Pulmonary lymph node (tissue), 1 donor: ENCODE measurements around the genes SEMA6D and MYEF2.

GRCh38 chr15:45154977-45156045, 25.5 kb downstream of the DUOX1 start:
- PRO-cap = no peak

- PRO-cap = no peak
Observed at GRCh38 chr15:45314435-45314943, 62.5 kb downstream of the SLC28A2 start.

DNA sequence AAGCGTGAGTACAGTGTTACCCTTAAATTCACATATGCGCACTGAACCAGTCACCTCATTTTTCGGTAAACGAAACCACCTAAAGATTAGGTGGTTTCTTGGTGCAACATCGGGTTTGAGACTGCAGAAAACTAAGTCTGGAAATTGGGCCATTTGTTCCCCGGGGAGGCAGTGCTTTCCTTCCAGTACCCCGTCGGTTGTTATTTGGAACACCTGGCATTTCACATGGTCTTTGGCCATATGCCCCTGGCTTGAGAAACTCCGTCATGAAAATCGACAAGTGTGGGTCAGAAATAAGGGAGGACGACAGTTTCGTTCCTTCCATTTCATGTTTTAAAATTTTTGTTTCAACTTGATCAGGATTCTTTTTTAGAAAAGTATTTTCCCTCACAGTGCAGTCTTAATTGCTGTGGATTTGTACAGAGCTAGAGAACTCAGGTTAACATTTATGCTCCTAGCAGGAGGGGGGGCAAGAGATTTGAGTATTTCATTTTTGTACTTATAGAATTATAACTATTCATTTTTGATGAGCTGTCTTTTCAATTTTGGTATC, 619 bp upstream of the GATM start:
- PRO-cap = no peak

DNA sequence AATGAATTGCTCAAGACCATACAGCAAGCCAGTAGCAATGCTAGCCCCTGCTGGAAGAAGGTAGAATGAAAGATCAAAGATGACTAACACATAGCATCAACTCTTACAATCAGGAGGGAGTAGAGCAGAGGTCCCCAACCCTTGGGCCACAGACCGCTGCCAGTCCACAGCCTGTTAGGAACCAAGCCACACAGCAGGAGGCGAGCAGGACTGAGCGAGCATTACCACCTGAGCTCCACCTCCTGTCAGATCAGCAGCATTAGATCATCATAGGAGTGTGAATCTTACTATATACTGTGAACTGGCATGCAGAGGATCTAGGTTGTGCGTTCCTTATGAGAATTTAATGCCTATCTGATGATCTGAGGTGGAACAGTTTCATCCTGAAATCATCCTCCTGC, 8.2 kb upstream of the SPATA5L1 start:
- PRO-cap = no peak

- PRO-cap = no peak
Observed at GRCh38 chr15:45441549-45442154, 11.2 kb downstream of the C15orf48 start.

DNA sequence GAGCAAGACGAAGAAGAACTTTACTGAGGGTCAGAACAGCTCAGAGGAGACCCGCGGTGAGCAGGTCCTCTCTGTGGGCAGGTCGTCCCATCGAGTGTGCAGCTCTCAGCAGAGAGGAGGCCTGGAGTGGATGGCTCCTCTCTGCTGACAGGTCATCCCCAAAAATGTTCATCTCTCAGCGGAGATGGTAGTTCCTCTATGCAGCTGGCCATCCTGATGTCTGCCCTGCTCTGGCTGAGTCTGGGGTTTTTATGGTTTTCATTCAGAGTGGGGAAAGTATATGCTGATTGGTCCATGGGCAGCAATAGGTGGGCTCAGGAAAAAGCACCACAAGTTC, 13.4 kb upstream of the BLOC1S6 start:
- PRO-cap = no peak

DNA sequence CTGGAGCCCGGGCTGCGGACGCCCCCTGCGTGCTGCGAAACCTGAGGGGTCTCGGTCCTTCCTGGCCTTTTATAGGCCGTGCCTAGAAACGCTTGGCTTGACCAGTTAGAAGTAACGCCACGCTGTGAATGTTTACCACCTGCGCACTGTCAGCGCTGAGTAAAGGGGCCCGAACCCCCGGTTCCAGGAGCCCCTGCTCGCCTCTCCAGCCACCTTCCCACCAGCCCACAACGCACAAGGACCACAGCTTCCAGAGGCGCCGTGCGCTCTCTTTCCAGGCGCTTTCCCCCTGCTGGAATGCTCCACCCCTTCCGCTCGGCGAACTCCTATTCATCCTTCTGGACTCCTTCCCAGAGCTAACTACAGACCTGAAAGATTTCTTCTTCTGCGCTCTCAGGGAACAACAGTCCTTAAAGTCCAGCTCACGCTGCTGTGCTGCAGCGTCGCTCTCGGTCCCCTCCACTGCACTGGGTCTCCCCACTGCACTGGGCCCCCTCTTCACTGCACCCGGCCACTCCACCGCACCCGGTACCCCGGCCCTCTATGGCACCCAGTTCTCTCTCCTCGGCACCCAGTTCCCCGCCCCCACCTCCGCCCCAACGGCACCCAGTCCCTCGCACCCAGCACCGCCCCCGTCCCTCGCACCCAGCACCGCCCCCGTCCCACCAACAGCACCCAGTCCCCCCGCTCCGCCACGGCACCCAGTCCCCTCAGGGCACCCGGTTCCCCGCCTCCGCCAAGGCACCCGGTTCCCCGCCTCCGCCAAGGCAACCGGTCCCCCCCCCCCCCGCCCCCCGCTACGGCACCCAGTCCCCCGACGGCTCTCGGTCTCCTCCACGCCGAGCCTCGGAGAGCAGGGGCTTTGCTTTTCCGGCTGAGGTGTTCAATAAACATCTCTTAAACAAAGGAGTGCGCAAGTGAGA, 69.8 kb downstream of the SQOR start:
- PRO-cap = no peak

DNA sequence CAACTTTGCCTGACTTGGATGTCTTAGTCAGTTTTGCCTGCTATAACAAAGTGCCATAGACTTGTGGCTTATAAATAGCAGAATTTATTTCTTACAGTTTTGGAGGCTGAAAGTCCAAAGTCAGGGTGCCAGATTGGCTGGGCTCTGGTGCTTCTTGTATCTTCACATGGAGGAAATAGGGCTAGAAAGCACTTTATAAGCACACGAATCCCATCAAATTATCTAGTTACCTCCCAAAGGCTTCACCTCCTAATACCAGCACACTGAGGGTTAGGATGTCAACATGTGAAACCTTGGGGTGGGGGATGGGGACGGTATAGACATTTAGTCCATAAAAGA, 116.8 kb downstream of the SQOR start:
- PRO-cap = no peak

DNA sequence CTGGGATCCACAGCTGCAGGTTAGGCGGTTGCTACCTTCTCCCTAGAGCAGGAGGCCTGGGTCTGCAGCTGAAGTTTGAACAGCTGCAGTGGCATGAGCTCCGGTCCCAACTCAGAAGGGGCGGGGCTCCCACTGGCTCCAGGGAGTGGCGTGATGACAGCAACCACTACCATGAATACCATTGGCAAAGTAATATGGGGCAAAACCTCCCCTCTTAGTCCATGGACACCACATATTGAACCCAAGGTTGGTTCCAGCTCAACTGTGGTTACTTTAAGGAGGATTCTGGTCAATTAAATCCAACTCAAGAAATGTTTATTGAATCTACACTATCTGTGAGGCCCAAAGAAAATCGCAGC, 195.0 kb downstream of the SQOR start:
- PRO-cap = no peak

GRCh38 chr15:46526448-46526756, 891.6 kb downstream of the SQOR start:
- PRO-cap = no peak

GRCh38 chr15:46969878-46970286, 747.4 kb upstream of the SEMA6D start:
- PRO-cap = no peak

DNA sequence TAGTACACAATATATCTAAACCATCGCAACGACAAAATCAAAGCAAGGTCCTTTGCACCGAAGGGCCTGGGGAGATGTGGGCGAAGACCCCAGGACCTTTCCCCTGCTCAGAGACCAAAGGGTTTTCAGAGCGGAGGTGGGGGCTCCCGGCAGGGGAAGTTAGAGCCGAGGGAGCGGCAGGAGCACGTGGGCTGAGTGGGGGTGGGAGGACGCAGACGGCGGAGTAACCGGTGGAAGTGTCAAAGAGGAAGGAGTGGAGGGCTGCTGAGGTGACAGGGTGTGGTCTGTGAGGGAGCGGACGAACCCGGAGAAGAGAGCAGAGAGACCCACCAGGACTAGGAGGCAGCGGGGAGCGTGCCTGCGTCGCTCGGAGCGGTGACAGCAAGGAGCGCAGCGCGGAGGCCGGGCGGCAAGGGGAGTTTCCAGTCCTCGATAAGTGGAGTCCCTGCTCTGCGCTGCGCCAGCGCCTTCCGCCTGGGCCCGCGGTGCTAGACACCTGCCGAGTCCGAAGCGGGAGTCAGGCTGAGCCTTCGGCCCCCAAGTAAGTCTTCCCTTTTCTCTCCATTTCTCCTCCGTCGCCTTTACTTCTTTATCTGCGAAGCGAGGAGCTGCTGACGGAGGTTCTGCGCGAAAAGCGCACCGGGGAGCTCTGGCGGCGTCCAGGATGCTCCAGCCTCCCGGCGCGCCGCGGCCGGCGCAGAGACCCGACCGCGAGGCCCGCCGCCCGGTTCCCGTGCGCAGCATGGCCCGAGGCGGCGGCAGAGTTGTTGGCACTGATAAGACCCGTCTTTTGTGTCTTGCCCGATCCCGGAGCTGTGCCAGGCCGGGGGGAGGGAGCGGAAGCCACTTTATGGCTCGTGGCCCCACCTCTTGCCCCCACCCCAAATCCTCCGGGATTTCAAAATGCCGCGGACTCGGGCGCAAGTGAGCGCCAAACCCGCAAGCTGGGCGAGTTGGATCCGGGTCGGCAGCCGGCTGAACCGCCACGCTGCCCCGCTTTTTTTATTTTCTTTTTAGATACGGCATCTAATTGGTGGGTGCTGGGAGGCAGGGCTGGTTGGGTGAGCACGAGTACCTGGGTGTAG, 533.1 kb upstream of the SEMA6D start:
- PRO-cap = no peak

DNA sequence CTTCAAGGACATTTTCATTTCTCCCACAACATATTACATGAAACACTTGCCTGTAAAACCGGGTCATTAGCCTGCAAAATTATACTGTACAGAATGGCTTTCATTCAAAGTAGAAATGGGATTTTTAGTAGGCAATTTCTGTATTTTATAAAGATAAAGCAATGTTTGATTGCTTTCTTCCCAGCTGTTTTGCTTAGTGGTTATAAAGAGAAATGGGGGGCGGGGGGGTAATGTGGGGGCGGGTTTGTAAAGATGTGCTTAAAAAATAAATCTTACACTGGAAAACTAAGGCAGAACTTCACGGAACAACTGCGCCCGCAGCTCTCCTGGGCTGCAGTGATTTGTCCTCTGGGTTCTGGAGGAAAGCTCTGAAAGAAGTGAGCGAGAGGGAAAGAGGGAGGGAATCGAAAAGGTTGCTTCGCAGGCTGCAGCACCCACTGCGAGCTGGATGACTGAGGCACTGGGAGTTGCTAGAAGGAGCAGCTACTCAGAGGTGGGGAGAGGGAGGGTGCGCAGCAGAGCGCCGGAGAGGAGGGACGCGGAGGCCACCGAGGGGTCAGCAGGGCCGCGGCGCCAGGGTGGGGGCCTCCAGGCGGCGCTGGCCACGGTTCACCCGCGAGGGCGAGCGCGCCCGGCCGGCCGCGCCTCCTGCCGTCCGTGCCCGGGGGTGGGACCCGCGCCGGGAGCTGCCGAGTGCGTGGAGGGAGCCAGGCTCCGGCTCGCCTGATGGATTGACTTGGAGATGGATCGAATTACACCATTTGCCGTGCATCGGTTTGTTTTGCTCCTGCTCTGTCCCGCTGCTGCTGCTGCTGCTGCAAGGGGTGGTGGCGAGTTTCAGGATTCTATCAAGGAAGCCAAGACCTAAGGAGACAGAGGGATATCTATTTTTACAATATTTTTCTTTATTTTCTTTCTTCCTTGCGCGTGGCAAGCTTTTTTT, at the start of gene SEMA6D:
Gene SEMA6D, plus strand, starts transcription at position 795 of the 943 bp plus-strand sequence.
- PRO-cap = no peak

GRCh38 chr15:47726555-47727119, 9.3 kb downstream of the SEMA6D start:
- PRO-cap = no peak

DNA sequence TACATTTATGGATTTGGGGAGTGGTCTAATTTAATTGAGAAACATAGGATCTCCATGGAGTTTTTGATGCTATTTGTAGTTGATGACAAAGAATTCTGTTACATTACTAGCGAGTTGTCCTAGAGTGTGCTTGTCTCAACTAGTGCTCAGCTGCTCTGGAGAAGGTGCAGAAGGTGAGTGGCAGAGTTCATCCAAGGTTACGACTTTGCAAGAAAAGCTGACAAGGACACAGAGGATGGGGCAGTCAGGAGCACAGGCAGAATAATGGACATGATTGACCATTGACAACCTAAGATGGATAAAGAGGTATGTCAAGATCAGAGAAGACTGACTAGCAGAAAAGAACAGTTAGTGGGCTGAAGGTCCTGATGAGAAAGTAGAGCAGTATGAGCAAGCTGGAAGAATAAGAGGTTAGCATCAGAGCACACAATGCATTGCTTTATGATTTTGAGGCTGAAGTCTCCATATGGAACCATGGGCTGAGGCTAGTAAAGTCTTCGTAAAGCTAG, 35.9 kb downstream of the SEMA6D start:
- PRO-cap = no peak

- PRO-cap = unidirectional peak, minus-strand start at chr15:48178295; unidirectional peak, minus-strand start at chr15:48178374
Observed at GRCh38 chr15:48177560-48178753, at the start of gene MYEF2. Gene MYEF2 (minus strand): TSS chr15:48178295.

DNA sequence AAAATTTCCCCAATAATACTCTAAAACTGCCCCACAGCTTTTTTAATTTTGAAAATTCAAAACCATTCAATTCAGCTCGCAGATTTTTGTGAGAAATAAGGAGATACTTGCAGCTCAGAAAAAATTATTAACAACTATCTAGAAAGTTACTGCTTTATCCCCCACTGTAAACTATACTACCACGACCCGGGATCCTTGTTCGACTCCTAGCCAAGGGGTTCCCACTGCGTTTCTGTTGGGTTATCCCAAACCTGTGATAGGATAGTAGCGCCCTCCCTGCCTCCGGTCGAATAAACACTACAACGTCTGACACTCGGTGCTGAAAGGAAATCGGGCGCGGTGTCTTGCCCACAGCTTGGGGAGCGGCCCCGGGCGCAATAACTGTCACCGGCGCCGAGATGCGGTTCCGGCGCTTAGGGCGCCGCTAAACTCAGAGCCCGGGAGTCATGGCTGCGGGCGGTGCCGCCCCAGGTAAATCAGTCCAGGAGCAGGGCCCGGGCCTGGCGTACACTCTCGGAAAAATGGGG, 445 bp upstream of the DUT start:
- PRO-cap = bidirectional peak, plus-strand start at position 396 of the sequence, minus-strand start at position 287 of the sequence

DNA sequence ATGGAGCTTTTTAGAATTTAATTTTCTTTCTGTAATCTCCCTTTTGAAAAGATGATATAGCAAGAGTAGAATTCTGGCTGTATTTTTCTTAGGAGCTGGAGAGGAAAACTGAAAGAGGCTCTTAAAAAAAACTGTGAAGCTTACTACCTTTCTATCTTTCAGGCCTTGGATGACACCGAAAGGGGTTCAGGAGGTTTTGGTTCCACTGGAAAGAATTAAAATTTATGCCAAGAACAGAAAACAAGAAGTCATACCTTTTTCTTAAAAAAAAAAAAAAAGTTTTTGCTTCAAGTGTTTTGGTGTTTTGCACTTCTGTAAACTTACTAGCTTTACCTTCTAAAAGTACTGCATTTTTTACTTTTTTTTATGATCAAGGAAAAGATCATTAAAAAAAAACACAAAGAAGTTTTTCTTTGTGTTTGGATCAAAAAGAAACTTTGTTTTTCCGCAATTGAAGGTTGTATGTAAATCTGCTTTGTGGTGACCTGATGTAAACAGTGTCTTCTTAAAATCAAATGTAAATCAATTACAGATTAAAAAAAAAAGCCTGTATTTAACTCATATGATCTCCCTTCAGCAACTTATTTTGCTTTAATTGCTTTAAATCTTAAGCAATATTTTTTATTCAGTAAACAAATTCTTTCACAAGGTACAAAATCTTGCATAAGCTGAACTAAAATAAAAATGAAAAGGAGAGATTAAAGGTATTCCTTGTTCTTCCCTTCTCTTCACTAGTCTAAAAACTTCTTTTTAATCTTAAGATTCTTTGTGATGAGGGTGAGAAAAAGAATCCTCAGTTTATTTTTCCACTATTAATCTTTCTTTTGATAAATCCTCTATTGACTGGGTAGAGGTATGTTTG, 10.9 kb downstream of the DUT start:
- PRO-cap = no peak

GRCh38 chr15:48415251-48415971, 84.2 kb downstream of the DUT start:
- PRO-cap = no peak

- PRO-cap = no peak
Observed at GRCh38 chr15:48536643-48537330, 108.7 kb downstream of the FBN1 start.